ENCODE data around the genes CCDC71L, CBLL1 and LRRN3.

DNA sequence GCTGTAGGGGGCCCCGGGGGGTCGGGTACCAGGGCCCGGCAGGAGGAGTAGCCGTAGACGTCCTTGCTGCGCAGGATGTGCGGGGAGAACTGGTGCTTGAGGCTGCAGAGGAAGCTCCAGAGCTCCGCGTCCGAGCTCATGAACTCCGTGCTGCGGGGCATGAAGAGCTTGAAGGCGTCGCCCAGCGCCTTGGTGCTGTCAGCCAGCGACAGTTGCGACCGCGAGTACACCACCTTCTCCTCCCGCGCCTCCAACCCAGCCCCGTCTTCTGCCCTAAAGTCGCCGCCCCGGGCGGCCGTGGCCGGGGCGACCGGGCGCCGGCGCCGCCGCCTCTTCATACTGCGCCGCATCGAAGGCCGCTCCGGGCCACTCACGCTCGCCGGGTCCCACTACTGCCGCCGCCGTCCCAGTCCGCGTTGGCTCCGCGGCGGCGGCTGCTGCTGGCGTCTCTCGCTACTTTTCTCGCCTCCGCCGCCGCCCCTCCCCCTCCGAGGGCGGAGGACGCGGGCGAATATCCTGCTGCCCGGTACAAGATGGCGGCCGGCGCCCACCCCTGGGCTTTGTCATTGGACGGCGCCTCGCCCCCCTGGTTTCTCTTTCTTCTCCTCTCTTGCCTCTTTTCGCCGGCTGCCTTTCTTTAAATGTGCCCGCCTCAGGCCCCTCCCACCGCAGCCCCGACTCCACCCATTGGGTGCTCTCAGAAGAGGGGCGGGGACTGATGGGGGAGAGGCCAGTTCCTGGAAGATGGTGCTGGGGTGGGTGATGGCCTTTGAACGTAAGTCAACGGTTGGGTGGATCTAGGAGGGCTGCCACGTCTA is at the start of gene CCDC71L:
Gene CCDC71L, minus strand, starts transcription at position 612 of the 818 bp plus-strand sequence.
- RRBS, 2 experiments = 35 to 48% methylated on average over 11 to 15 of the region's 79 CpGs
CAGE:
- cytosol, long polyA minus RNA = no peak
- cytosol, long polyA plus RNA = no peak
- long polyA plus RNA = no peak
- nucleus, long polyA minus RNA = no peak
- nucleus, long polyA plus RNA = no peak

DNA sequence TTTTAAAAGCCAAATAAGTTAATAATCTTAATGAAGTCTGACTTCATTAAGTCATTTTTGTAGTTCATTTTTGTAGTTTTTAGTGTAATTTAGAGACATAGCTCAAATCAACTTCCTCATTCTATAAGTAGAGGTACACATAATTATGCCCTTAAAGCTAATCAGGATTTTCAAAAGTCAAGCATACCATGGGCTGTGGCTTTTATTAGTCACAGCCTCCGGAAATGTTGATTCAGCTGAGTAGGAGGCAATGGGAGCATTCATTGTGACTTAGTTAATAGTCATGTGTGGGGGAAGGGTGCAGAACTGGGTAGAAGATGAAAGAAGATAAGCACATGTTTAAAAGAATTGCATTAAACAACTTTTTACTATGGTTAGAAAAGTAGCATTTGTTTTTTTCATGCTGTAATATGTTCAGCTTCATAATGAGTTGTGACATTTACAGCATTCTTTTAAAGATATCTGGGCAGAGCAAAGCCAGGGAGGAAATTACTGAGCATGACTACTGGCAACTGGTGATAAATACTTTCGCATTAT is 57.3 kb upstream of the CCDC71L start:
- RRBS, 2 experiments = no CpG with 5 or more reads among the region's 2 CpGs
CAGE:
- cytosol, long polyA minus RNA = no peak
- cytosol, long polyA plus RNA = no peak
- long polyA plus RNA = no peak
- nucleus, long polyA minus RNA = no peak
- nucleus, long polyA plus RNA = no peak

- RRBS, 2 experiments = no CpG with 5 or more reads among the region's 5 CpGs
CAGE:
- cytosol, long polyA minus RNA = no peak
- cytosol, long polyA plus RNA = no peak
- long polyA plus RNA = no peak
- nucleus, long polyA minus RNA = no peak
- nucleus, long polyA plus RNA = no peak
Observed at GRCh38 chr7:106774461-106774862, 90.6 kb upstream of the PIK3CG start.

DNA sequence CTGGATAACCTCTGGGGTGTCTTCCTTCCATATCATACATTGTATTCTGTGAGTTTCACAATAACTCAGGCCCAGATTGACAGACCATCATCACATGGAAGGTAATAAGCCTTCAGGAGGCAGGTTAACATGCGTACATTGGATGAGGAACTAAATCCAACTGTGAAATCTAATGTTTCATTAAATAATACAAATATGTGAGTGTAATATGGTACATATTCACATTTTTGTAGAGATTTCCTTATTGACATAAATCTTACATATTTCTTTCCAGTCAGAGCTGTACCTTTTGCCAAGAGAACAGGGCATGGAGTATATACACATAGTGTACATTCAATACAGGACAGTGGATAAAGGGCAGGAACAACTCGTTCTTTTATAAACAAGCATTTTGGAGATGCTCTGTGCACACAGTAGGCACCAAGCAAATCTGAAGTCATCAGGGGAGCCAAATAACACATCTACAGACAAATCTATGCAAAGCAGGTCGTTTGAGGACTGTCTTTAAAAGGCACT is 26.2 kb downstream of the PIK3CG start:
- RRBS, 2 experiments = no CpG with 5 or more reads among the region's 3 CpGs
CAGE:
- cytosol, long polyA minus RNA = no peak
- cytosol, long polyA plus RNA = no peak
- long polyA plus RNA = no peak
- nucleus, long polyA minus RNA = no peak
- nucleus, long polyA plus RNA = no peak

DNA sequence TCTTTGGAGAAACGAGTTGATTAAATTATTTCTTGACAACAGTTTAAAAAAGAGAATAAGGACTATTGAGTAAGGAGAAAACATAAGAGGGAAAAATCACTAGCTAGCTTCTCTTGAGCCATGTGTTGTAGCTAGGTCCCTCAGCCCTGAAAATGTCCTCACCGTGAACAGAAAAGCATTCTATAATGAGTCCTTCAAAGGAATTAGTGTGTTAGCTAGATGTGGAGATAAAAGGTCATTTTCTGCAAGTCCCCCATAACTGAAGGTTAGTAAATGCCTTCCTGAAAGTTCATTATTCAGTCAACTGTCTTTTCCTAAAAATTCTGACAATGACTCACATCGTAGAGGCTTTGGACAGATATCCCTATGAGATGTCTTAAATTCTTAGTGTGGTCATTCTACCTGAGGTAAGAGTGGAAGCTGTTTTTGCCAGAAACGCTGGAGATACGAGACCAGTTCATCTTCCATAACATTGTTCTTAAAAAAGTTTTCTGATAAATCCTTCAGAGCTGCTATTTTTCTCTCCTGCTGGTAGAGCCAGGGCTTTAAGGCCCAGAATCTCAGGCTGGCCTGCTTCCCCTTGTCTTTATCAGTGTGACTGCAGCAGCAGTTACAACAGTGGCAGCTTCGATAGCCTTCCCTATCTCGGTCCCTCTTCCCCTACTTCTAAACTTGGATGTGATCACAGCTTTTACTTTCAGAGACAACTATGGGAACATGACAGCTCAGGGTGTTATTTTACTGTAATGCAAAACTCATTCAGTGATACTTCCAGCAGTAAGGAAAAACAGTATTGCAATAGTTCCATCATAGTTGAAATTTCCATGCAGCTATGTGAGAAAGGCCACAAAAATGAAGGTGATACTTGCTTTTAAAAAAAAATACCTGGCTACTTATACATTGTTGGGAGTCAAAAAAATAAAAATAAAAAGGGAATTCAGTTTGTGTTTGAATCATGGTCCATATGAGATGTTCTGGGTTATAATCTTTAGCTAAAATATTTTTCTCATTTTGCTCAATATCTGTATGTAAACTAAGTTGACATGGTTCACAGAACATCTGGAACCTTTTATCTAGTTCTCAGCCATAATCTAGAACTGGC is 37.2 kb upstream of the PRKAR2B start:
- RRBS, 2 experiments = no CpG with 5 or more reads among the region's 7 CpGs
CAGE:
- cytosol, long polyA minus RNA = no peak
- cytosol, long polyA plus RNA = no peak
- long polyA plus RNA = no peak
- nucleus, long polyA minus RNA = no peak
- nucleus, long polyA plus RNA = no peak

- RRBS, 2 experiments = no CpG with 5 or more reads among the region's 11 CpGs
CAGE:
- cytosol, long polyA minus RNA = no peak
- cytosol, long polyA plus RNA = no peak
- long polyA plus RNA = no peak
- nucleus, long polyA minus RNA = no peak
- nucleus, long polyA plus RNA = no peak
Observed at GRCh38 chr7:107156921-107157604, 11.7 kb upstream of the HBP1 start.

GRCh38 chr7:107492485-107493011 is 22.7 kb downstream of the GPR22 start:
- RRBS, 2 experiments = no CpG with 5 or more reads among the region's 1 CpG
CAGE:
- cytosol, long polyA minus RNA = no peak
- cytosol, long polyA plus RNA = no peak
- long polyA plus RNA = no peak
- nucleus, long polyA minus RNA = no peak
- nucleus, long polyA plus RNA = no peak

- RRBS, 2 experiments = no CpG with 5 or more reads among the region's 4 CpGs
CAGE:
- cytosol, long polyA minus RNA = no peak
- cytosol, long polyA plus RNA = no peak
- long polyA plus RNA = no peak
- nucleus, long polyA minus RNA = no peak
- nucleus, long polyA plus RNA = no peak
Observed at GRCh38 chr7:107595117-107595731, 15.2 kb downstream of the BCAP29 start.

CAGE:
- cytosol, long polyA minus RNA = no peak
- cytosol, long polyA plus RNA = no peak
- long polyA plus RNA = no peak
- nucleus, long polyA minus RNA = no peak
- nucleus, long polyA plus RNA = no peak
Observed at GRCh38 chr7:107640769-107641322, 19.8 kb upstream of the SLC26A4 start.

DNA sequence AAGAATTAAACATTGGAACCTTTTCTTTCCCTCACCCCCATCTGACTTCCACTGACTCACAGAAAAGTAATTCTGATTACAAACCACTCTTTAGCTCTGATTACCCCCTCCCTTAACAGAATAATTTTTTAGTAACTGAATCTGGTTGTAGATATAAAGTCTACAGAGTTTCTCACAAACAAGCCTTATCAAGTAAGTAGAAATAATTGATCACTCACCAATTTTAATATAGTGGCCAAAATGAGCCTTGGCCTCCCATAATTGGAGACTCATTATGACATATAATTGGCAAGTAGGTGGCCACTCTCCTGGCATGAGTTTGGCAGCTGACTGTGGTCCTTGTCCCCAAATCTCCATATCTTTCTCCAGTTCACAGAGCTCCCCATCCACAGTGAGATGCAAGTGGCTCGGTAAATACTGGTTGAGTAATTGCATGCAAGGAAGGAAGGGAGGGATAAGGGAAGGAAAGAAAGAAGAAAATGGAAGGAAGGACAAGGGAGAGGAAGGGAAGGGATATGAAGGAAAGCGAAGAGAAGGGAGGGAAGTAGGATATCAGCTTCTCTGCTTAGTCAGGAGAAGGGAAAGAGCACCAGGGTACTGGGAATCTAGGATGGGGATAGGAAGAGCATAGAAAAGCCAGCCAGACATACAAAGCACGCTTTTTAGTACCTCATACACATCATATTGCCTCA is 32.2 kb downstream of the SLC26A4 start:
- RRBS, 2 experiments = no CpG with 5 or more reads among the region's 3 CpGs
CAGE:
- cytosol, long polyA minus RNA = no peak
- cytosol, long polyA plus RNA = no peak
- long polyA plus RNA = no peak
- nucleus, long polyA minus RNA = no peak
- nucleus, long polyA plus RNA = no peak

DNA sequence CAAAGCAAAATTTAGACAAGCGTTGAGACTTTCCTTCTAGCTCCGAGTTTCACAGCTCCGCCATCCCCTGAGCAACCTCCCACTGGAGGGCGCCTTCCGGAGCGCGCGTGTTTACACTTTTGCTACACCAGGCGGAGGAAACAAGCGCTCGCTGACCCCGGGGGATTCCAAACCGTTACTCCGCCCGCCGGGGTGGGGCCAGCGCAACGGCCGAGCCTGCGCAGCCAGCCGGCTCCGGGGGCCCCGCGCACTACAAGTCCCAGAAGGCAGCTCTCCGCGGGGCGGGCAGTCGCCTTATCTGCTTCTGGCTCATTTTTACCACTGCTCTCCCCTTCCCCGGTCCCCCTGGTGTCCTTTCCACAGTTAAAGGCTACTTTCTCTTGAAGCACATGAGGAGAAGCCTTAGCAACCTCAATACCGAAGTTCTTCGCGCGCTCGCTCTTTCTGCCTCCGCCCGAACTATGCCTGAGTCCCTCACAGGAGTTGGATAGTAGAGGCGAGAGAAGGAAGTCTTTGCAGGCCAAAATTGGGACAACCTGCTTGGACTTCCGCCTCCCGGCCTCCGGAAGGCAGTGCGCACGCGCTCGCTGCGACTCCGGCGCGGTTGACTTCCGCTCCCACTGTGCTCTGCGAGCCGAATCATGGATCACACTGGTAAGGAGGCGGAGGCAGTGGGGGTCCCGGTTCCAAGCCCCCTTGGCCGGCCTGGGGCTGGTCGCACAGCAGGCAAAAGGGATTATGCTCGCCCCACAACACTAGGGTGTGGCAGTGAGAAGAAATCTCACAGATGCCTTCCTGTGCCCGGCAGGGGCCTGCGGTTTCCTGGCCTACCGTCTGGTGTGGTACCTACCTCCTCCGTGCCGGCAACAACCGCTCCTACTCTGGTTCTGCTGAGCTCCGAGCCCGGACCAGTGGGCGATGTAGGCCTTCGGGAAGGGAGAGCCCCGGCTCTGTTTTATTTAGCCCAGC is at the start of gene CBLL1:
Gene CBLL1, plus strand, starts transcription at position 620 of the 969 bp plus-strand sequence.
- RRBS, 2 experiments = 1 to 2% methylated on average over 32 to 35 of the region's 67 CpGs
CAGE:
- cytosol, long polyA minus RNA = start-site peak on the plus strand centred at position 639 of the sequence, 38 bp wide, 23 reads
- cytosol, long polyA plus RNA = no peak
- long polyA plus RNA = start-site peak on the plus strand centred at position 282 of the sequence, 224 bp wide, 33 and 32 reads in 2 replicates; start-site peak on the plus strand centred at position 631 of the sequence, 25 bp wide, 55 and 177 reads in 2 replicates
- nucleus, long polyA minus RNA = no peak
- nucleus, long polyA plus RNA = start-site peak on the plus strand centred at position 634 of the sequence, 31 bp wide, 195 and 160 reads in 2 replicates

DNA sequence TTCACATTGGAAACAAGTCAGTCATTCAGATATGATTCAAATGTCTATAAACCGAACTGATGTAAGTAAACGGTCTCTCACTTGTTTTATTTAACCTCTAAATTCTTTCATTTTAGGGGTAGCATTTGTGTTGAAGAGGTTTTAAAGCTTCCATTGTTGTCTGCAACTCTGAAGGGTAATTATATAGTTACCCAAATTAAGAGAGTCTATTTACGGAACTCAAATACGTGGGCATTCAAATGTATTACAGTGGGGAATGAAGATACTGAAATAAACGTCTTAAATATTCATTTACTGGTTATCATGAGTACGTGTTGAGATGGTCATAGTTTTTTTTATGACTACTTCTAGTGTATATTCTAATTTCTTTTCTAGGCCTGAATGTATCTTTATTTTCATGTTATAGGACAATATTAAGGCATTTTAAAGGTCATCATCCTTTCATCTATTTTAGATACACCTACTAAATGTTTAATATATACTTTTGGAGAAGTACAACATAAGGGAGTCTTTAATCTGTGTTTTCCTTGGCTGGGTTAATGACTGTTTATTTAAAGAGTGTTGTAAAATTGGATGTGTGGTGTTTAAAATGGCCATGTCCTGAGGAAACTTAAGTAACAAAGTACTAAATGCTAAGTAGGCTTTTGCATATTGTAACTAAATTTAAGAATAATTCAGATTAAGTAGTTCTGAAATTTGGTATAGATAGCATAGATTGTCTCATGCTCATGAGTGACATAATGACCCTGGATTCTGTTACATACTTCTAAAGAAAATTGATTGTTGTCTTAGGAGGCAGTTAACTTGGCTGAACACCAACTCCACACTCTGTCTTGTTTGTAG is 28.9 kb downstream of the DLD start:
- RRBS, 2 experiments = no CpG with 5 or more reads among the region's 6 CpGs
CAGE:
- cytosol, long polyA minus RNA = start-site peak on the plus strand centred at position 425 of the sequence, 87 bp wide, 12 reads
- cytosol, long polyA plus RNA = no peak
- long polyA plus RNA = no peak
- nucleus, long polyA minus RNA = no peak
- nucleus, long polyA plus RNA = no peak

DNA sequence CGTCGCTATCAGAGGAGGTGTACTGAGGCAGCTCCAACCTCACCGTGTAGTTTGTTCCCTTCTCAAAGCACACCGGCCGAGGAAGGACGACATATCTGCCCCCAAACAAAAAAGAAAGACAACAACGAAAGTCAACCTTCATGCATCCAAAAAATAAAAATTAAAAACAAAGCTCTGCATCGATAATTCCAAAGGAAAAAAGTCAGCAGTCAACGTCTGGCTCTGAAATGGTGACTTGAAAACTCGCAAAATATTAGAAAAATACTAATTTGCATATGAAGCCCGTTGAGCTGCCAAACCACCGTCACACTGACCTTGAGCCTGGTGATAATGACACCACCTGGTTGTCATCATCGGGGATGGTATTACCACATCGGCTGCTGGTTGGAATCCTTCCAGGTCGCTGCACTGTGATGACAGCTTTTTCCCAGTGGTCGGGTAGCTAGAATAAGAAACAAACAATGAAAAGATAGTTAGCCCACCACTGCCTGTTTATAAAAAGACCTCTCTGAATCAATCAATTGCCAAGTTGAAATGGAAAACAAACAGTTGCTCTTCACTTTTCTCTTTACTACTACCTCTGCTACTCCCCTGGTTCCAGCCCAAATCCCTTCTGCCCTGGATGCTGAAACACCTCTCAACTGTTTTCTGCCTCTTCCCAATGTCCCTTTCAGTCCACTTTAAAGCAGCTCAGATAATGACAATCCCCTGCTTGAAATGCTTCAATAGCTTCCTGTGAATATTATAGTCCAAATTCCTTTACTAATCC is 41.5 kb downstream of the LAMB1 start:
- RRBS, 2 experiments = no CpG with 5 or more reads among the region's 16 CpGs
CAGE:
- cytosol, long polyA minus RNA = no peak
- cytosol, long polyA plus RNA = no peak
- long polyA plus RNA = no peak
- nucleus, long polyA minus RNA = no peak
- nucleus, long polyA plus RNA = no peak

- RRBS, 2 experiments = no CpG with 5 or more reads among the region's 3 CpGs
CAGE:
- cytosol, long polyA minus RNA = no peak
- cytosol, long polyA plus RNA = no peak
- long polyA plus RNA = no peak
- nucleus, long polyA minus RNA = no peak
- nucleus, long polyA plus RNA = no peak
Observed at GRCh38 chr7:108308773-108309466, 147.3 kb downstream of the NRCAM start.

- RRBS, 2 experiments = no CpG with 5 or more reads among the region's 10 CpGs
CAGE:
- cytosol, long polyA minus RNA = no peak
- cytosol, long polyA plus RNA = no peak
- long polyA plus RNA = no peak
- nucleus, long polyA minus RNA = no peak
- nucleus, long polyA plus RNA = no peak
Observed at GRCh38 chr7:108527922-108528928, 2.3 kb upstream of the PNPLA8 start.

- RRBS, 2 experiments = no CpG with 5 or more reads among the region's 2 CpGs
CAGE:
- cytosol, long polyA minus RNA = no peak
- cytosol, long polyA plus RNA = no peak
- long polyA plus RNA = no peak
- nucleus, long polyA minus RNA = no peak
- nucleus, long polyA plus RNA = no peak
Observed at GRCh38 chr7:108571132-108571331, 1.4 kb downstream of the DNAJB9 start.

DNA sequence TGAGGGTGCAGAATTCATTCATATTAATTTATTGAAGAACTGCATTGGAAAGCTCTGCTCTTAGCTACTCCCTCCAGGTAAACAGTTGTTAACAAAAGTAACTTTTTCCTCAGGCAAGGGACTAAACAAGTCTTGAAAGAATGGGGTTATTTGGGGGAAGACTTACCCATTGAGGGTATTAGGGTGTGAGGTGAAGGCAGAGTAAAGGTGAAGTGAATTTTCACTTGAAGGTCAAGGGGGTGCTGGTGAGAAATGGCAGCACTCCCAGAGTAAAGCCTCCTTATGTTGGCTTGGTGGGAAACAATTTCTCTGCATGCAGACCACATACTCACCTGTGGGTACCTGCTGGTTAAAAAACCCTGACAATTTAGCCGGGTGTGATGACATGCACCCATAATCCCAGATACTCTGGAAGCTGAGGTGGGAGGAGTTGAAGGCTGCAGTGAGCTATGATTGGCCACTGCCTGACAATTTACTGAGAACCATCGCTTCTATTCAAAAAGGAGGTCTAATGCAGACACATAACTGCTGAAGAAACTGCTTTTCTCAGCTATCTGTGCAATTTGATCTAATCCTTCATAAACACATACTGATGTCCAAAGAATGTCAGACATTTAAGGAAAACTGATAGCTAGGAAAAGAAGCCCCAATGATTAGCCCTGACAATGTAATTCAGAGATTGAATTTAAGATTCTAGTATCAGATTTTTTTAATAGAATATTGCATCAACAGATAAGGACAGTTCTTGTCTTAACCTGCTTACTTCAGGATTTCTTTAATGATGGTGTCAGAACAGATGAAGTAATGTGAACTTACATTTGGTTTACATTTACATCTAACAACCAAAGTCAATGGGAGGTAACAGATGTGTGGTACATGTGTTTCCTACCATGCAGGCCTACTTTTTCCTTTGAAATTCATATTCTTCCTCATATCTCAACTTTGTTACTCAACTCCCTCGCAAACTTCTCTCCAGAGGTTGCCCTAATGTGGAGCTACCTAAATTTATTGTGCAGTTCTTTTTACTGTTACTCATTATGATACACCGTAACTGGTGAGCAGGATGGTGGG is 5.7 kb downstream of the DNAJB9 start:
- RRBS, 2 experiments = no CpG with 5 or more reads among the region's 4 CpGs
CAGE:
- cytosol, long polyA minus RNA = no peak
- cytosol, long polyA plus RNA = no peak
- long polyA plus RNA = no peak
- nucleus, long polyA minus RNA = no peak
- nucleus, long polyA plus RNA = no peak

DNA sequence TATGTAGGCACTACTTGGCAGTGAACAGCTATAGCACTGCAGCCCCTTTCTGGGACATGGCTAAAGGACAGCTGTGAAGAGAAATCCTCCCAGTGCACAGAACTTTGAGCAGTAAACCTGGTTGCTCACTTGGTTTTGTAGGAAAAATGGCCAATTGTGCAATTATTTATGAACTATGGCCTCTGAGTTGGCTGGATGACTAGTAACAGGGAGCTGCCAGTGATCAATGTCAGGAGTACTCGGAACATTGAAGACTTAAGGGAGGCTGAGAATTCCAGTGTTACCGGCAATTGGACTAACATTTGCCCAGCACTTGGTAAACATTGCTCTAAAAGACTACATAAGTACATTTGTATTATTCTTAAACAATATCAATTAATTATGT is 1006.5 kb upstream of the LRRN3 start:
- RRBS, 2 experiments = no CpG with 5 or more reads among the region's 2 CpGs
CAGE:
- cytosol, long polyA minus RNA = no peak
- cytosol, long polyA plus RNA = no peak
- long polyA plus RNA = no peak
- nucleus, long polyA minus RNA = no peak
- nucleus, long polyA plus RNA = no peak

GRCh38 chr7:111090960-111091718 is at the start of gene LRRN3:
Gene LRRN3 (plus strand): TSS chr7:111091127.
- RRBS, 2 experiments = no CpG with 5 or more reads among the region's 13 CpGs
CAGE:
- cytosol, long polyA minus RNA = no peak
- cytosol, long polyA plus RNA = no peak
- long polyA plus RNA = no peak
- nucleus, long polyA minus RNA = no peak
- nucleus, long polyA plus RNA = no peak

GRCh38 chr7:111413590-111414373 is 148.5 kb downstream of the IMMP2L start:
- RRBS, 2 experiments = no CpG with 5 or more reads among the region's 4 CpGs
CAGE:
- cytosol, long polyA minus RNA = no peak
- cytosol, long polyA plus RNA = no peak
- long polyA plus RNA = no peak
- nucleus, long polyA minus RNA = no peak
- nucleus, long polyA plus RNA = no peak

All from HepG2 (cell line).